Heart (tissue), 3 donors: ENCODE measurements around the genes REEP3 and HERC4.

DNA sequence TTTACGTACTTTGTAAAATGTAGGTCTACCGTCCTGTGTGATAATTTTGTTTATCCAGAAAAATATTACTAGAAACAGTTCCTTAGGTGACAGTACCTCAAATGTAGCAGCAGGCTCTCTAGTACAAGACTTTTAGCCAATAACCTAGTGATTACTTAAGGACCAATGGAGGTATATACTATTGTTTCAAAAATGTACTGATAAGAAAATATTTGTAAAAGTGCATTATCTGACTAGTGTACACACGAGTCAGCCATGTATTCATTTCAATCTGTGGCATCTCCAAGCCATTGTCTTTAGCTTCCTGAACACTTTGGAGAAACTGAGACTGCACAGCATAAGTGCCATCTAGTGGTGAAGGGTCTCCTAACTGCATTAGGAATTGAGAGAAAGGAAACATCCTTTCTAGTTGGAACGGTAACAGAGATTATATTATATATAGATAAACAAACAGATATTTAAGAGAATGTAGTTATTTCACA, 23.7 kb downstream of the RTKN2 start:
- RAMPAGE, long total RNA, 2 experiments, result no peak in any of the 2 experiments

GRCh38 chr10:62258945-62259279, 9.7 kb downstream of the RTKN2 start:
- RAMPAGE, long total RNA, 2 experiments, result no peak in any of the 2 experiments

- RAMPAGE, long total RNA, 2 experiments, result no peak in any of the 2 experiments
Observed at GRCh38 chr10:62528473-62528939, 154.3 kb downstream of the ZNF365 start.

DNA sequence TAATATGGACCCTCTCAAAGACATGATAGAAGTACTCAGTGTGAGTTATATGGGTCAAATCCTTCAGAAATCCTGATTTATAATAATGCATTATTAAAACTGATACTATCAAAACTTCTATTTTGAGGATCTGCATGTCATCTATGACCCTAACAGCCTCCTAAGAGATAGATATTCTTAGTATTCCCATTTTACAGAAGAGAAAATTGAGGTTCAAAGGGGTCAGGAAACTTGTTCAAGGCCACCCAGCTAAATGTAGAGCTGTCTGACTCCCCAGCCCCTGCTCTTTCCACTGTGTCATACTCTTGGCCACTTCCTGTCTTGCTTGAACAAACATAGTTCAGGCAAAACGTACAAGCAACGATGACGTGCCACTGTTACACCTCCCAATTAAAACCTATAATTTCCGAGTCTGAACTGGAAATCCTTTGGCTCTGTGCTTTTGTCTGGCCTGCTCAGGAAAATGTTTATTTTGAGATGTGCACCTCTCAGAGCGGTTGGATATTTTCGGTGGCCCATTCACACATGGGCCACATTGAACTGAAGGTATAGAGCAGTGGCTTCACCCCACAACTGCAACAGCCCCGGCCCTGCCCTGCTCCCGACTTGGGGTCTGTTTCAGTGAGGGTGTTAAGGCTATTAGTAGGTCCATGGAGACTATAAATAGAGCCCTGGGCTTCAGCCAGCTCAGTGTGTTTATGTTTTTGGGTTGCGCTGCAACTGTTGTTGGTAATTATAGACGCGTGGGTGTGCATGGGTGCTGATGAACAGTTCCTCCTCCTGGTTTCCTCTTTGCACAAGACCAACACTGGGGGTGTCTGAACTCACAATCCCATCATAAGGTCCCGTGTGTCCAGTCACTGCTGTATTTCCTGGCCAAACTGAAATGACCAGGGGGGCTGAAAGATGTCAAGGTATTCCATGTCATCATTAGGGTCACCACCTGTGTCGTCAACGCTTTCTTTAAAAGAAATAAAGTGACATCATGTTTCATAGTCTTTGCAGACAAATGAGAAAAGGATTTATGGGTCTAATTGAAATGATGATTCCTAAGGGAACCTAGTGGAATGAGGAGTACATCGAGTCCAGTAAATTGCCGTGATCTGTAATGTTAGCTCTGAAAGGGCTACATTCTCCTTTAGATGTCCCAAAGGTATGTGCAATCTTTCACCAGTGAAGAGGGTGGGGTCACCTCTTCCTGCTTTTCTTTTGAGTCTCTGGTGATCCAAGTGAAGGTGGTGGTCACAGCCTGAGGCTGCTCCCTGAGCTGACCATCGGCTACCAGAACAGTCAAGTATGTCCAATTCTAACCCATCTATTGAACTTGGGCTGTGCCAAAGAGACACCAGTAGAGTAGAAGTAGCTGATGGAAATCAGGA, 172.1 kb upstream of the ADO start:
- RAMPAGE, long total RNA, 2 experiments, result no peak in any of the 2 experiments

- RAMPAGE, long total RNA, 2 experiments, result no peak in any of the 2 experiments
Observed at GRCh38 chr10:62742709-62743045, 61.8 kb upstream of the ADO start.

- RAMPAGE, long total RNA, 2 experiments, result no peak in any of the 2 experiments
Observed at GRCh38 chr10:63153245-63154014, 20.3 kb downstream of the NRBF2 start.

DNA sequence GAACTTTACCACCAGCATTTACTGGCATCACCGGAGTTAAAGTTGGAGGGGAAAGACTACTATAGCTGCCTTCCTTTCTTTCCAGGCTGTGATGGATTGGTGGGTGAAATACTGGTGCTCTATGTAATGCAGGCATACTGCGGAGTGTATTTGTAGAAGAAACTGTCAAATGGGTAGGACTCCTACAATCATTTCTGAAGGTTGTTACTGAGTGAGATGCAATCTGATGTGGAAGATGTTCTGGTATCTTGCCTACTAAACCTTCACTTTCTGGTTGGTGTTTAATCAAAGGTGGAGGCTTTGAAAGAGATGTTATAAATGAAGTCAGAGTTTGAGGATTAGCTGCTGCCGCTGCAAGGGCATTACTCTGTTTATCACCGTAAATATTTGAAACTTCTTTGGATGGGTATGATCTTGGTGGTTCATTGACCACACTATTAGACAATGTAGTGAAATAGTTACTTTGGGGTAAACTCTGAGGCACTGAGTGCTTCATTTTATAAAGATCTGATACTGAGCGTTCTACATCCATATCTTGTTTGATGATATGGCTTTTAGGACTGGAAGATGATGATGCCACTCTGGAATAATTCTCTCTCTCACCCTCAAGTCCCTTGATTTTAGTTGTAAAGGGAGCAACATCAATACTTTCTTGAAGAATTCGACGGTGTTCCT, 74.9 kb downstream of the NRBF2 start:
- RAMPAGE, long total RNA, 2 experiments, result no peak in any of the 2 experiments

GRCh38 chr10:63252246-63253242, 119.4 kb downstream of the NRBF2 start:
- RAMPAGE, long total RNA, 2 experiments, result no peak in any of the 2 experiments

DNA sequence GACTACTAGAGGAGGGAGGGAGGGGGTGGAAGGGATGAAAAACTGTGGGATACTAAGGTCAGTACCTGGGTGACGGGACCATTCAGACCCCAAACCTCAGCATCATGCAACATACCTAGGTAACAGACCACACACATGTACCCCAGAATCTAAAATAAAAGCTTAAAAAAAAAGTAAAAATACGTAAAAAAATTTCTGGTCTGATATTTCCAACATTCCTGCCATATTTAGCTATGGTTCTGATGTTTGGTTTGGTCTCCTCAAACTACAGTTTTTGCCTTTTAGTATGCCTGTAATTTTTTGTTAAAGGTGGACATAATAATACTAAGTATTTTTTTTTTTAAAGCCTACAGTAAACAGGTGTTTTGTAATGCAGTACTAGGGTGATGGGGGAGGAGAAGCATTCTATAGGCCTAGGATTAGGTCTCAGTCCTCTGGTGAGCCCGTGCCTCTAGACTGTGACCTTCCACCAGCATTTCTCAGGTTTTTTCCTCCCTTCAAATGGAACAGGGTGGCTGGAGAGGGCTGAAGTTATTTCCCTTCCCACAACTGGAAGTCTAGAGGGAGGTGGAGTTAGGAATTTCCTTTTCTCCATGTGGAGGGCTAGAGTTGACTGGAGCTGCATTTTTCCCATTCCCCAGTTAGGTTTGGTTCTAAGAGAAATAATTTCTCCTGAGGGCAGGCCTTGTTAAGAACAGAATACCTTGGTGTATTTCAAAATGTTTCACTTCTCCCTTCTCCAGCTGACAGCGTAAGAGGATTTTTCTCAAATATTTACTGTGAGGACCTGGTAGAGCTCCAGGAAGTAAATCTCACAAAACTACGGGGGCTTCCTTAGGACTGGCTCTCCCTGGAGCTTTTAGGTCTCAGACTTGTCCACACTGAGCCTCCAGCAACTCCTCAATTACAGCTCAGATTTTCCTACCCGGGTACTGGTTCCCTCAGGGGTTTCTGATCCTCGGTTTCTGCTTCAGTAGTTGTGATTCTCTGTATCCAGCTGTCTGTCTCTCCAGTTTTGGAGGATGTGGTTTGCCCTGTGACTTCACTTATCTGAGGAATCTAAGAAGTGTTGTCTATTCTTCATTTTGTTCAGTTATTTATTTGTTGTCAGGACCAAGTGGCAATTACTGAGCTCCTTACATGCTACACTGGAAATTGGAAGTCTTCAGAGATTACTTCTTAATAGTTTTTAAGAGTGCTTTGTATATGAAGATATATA, 6.2 kb upstream of the REEP3 start:
- RAMPAGE, long total RNA, 2 experiments, result no peak in any of the 2 experiments

DNA sequence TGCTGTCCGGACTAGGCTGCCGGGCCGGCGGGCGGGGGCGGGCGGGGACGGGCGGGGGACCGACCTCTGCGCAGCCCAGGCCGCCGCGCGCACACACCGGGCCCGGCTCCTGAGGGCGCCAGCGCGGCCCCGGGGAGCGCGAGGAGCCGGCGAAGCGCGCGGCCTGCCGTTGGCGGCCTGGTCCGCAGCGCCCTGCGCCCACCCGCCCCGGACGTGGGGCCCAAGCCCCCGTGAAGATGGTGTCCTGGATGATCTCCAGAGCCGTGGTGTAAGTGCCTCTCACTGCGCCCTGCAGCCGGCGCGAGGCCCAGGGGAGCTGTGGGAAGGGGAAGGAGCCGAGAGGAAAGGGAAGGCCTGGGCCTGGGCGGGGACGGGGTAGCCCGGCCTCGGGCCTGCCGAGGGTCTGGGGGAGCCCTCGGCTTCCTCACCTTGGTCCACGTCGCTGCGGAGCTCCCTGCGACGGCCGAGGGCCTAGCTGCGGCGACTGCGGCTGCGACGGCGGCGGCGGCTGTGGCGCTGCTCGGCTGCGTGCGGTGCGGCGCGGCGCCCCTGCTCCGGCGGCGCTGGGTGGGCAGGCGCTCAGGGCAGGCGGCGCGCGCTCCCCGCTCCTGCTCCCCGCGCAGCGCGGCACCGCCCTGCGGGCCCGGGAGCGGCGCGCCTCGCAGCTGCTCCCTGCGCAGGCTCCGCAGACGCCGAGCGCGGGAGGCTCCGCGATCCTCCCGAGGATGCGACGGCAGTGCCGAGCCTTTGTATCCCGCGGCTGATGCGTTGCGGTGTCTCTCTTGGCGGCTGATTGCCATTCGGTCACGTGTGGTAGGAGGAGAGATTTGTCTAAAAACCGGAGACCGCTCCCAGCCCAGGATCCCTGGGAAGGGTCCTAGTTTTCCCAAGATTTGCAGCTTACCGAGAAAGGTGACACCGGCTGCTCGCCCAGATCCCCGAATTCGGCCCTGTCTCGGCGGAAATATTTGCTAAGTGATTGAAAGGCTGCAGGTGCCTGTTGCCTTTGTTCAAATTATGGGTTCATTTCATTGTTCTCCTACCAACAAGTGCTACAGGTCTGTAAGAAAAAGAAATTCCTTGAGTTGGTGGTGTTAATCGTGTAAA, at the start of gene REEP3:
Gene REEP3 (plus strand): TSS at position 92 of the 1,107 bp plus-strand sequence.
- RAMPAGE, long total RNA, 2 experiments, result no peak in any of the 2 experiments

GRCh38 chr10:63522961-63524131, 2.1 kb downstream of the REEP3 start:
- RAMPAGE, long total RNA, 2 experiments, result no peak in any of the 2 experiments

- RAMPAGE, long total RNA, 2 experiments, result no peak in any of the 2 experiments
Observed at GRCh38 chr10:63593536-63594041, 72.4 kb downstream of the REEP3 start.

DNA sequence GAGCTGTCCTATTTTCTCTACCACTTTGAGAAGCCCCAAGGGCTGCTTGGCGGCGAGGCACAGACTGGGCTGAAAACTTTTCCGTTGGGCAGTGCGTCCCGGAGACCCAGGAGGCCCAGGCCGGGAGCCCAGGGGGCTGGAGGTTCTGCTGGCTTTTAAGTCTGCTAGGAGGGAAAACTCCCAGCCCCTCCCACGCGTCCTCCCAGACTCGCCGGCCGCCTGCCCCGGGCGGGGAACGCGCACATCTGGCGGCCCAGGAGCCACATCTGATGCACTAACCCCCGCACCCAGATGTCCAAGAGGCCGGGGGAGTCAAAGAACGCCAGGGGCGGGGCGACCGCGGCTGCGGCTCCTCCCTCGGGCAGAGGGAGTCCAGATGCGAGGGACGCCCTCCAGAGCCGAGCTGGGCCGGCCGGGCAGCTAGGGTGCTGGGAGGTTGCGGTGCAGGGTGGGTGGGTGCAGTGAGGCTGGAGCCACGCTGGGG, 108.8 kb downstream of the REEP3 start:
- RAMPAGE, long total RNA, 2 experiments, result no peak in any of the 2 experiments

- RAMPAGE, long total RNA, 2 experiments, result no peak in any of the 2 experiments
Observed at GRCh38 chr10:64370032-64370614, 848.9 kb downstream of the REEP3 start.

- RAMPAGE, long total RNA, 2 experiments, result no peak in any of the 2 experiments
Observed at GRCh38 chr10:67827863-67828145, 10.2 kb downstream of the DNAJC12 start.

DNA sequence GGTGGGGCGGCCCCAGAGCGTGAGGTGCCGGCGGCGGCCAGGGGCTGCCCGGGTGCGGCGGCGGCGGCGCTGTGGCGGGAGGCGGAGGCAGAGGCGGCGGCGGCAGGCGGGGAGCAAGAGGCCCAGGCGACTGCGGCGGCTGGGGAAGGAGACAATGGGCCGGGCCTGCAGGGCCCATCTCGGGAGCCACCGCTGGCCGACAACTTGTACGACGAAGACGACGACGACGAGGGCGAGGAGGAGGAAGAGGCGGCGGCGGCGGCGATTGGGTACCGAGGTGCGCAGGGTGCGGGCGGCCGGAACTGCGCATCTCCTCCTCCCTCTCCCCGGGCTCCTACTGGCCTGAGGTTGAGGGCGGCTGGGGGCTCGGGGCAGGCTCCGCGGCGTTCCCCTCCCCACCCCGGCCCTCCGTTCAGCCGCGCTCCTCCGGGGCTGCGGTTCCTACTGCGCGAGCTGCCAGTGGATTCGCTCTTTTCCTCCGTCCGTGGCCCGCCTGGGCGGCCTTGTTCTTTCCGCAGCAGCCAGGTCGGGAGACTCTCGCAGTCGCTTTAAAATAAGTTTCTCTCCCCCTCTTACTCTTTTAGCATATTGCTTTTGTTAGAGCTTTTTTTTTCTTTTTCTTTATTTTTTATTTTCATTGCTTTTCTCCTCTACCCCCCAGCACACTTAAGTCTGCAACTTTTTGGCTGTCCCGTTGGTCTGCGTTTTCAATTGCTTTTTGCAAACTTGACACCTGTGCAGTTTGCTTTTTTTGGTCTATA, 599 bp downstream of the SIRT1 start:
- RAMPAGE, long total RNA, 2 experiments, result no peak in any of the 2 experiments

GRCh38 chr10:67888869-67889644, 4.6 kb downstream of the SIRT1 start:
- RAMPAGE, long total RNA, 2 experiments, result no peak in any of the 2 experiments

DNA sequence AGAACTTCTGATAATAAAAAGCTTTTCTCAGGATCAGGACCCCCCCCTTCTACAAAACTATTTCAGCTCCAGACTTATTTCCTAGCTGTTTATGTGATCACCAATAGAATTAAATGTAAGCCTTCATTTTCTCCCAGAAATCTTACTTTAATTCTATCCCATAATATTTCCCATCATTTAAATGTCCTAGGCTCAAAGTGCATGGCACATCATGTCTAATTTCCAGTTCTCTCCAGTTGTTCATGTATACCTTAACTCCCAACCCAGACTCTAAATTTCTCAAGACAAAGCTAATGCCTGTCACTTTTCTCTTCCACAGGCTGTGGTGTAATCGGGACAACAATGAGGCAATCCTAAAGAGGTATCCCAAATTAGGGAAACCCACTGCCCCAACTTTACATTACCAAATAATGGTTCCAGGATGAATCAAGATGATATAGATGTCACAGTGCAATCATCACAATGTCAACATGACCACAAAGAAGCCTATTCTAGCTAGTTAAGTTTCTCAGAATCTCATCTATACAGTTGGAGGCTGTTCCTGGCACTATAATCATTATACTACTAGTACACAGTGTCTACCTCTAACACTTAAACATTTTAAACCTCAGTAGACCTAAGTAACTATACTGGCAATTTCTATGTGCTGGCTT, 4.2 kb downstream of the HERC4 start:
- RAMPAGE, long total RNA, 2 experiments, result no peak in any of the 2 experiments

DNA sequence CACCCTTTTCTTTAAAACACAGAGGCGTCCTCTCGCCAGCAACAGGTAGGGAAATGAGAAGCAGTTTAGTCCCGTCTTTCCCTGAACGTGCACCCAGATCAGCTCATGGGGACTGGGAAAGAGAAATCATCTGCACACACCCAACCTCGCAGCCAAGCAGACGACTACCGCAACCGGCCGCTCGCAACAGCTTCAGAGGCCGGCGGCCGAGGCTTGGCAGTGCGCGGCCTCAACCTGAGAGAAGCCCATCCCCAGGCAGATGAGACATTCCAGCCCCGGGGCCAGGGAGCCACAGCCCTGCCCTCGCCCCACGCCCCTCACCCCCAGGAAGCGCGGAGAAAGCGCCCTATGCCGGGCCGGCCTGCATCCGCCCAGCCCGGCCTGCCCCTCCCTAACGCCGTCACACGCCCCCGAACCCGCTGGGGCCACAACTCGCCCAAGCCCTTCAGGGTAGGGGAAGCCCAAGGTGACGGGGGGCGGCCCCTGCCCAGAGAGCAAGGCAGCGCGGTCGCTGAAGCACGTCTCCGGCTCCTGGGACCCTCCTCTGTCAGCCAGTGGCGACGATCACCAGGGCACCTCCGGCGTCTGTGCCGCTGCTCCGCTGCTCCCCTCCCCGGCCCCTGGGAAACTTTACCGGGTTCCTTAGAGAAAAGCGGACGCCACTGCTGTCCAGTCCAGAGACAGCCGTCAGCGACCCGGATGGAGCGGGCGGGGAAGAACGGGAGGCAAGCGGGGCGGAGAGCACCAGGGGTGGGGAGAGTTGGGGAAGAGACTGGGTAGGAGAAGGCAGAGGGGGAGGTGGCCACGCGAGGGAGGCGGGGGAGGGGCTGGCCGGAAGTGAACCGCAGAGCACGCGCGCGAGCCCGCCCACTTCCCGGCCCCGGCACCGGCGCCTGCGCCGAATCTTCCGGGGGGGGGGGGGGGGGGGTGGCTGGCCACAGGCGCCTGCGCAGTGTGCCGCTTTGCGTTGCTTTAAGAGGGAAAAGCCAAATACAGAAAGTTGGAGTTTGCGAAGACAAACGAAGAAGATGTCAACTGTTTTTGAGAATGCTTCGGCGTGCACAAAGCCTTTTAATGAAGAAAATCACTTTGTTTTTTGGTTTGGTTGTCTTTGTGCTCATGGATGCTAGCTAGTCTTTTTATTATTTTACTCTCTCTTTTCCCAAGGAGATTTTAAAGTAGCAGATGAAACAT, at the start of gene HERC4:
Gene HERC4 (minus strand): TSS at position 774 of the 1,194 bp plus-strand sequence.
- RAMPAGE, long total RNA, 2 experiments, result start-site peak on the plus strand in 1 of 2 experiments, centred at position 951 of the sequence, 11 reads per replicate

GRCh38 chr10:68154166-68154492, 44.8 kb downstream of the MYPN start:
- RAMPAGE, long total RNA, 2 experiments, result no peak in any of the 2 experiments